A172 (cell line): Measurements from ENCODE around the genes TXNIP and NOTCH2NLA.

GRCh38 chr1:145990292-145990741, 6.1 kb downstream of the TXNIP start:
- RAMPAGE, long total RNA, result no peak

DNA sequence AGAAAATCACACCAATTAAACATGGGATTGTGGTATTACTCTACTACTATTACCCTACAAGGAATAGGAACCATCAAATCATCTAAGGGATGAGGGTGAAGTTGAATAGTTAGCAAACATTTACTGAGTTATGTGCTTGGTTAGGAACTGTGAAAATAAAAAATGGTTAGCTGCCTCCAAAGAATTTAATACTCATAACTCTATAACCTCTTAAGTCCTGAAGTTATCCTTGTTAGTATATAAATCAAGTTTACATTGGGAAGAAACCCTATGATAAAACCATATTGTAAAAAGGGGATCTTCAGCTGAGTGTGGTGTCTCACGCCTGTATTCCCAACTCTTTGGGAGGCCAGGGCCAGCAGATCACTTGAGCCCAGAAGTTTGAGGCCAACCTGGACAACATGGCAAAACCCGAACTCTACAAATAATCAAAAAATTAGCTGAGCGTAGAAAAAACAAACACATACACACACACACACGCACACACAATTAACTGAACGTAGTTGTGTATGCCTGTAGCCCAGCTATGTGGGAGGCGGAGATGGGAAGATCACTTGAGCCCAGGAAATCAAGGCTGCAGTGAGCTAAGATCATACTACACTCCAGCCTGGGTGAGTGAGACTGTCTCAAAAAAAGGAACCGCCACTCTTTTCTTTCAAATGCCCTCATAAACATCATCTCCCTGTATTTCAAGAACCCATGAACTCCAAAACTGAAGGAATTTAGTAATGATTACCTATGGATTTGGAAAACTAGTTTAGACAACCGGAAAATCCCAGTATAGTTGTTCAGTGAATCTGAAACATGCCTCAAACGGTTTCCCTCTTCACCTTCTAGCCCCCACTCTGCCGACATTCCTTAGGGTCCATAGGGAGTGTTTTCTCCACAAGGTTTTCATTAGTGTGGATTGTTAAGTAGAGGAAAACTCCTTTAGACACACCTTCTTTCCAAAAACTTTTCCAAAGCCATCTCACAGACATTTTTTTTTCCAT, 4.6 kb downstream of the TXNIP start:
- RAMPAGE, long total RNA, result no peak

GRCh38 chr1:145995948-145997001, at the start of gene TXNIP:
TXNIP (minus strand) TSS chr1:145996579.
- RAMPAGE, long total RNA, result no peak

DNA sequence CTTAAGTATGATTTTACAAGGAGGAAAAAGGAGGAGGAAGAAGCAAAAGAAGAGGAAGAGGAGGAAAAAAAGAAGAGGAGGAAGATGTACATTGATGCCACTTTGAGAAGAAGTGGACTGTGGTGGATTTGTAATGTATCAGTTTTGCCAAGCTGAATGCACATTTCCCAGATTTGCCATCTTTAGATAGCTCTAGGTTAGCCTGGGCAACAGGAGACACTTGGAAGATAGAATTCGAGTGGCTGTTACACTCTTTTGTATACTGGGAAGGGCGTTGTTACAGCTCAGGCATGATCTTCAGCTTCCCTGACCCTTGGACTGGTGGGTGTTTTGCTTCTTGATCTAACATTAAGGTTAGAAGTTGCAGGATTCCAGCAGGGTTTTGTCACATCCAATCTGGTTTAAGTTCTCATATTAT, 28.9 kb upstream of the HJV start:
- RAMPAGE, long total RNA, result no peak

DNA sequence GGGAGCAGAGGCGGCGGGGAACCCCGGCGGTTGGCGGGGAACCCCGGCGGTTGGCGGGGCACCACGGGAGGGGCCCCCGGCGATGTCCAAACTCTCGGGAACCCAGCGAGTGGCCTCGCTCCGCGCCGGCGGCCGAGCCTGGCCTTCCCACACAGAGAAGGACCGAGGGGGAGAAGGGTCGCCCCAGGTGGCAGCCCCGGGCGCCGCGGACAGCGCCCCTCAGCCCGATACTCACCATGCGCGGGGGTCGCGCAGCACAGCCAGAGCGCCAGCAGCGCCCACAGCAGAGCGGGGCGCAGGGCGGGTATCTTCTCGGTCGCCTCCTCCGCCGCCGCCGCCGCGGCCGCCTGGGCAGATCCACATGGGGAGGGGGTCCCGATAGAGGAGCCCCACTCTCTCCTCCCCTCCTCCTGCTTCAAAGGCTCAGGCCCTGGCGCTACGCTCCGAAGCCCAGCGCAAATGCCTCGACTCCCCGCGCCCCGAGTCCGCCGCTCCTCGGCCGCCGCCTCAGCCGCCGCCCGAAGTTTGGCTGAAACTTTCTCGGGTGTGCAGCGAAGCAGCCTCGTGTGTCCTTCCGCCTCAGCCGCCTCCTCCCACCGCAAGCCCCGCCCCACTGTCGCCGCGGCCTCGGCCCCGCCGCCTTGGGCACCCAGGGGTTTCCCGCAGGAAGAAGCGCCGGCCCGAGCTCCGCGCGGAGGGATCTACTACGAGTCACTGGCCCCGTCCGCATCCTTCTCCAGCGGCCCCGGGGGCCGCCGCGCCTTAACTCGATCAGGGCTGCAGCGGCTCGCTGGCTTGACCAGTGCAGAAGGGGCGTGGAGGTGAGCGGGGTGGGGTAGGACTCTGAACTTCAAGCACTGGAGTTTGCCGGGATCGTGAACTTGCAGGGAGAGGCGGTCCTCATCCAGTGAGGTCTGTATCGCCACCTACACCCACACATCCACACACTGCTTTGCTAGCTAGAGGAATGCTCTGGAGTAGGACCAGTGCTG, at the start of gene NOTCH2NLA:
TSS of gene NOTCH2NLA (minus strand) at position 548 of the 992 bp plus-strand sequence.
- RAMPAGE, long total RNA, result no peak

GRCh38 chr1:146934344-146935234, 3.5 kb upstream of the NBPF12 start:
- RAMPAGE, long total RNA, result no peak

DNA sequence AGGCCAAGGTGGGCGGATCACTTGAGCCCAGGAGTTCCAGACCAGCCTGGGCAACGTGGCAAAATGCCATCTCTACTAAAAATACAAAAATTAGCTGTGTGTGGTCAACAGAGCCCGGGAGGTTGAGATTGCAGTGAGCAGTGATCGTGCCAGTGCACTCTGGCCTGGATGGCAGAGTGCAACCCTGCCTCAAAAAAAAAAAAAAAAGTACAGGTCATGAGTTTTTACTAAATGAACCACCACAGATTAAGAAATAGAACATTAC, 2.2 kb downstream of the NBPF12 start:
- RAMPAGE, long total RNA, result no peak

DNA sequence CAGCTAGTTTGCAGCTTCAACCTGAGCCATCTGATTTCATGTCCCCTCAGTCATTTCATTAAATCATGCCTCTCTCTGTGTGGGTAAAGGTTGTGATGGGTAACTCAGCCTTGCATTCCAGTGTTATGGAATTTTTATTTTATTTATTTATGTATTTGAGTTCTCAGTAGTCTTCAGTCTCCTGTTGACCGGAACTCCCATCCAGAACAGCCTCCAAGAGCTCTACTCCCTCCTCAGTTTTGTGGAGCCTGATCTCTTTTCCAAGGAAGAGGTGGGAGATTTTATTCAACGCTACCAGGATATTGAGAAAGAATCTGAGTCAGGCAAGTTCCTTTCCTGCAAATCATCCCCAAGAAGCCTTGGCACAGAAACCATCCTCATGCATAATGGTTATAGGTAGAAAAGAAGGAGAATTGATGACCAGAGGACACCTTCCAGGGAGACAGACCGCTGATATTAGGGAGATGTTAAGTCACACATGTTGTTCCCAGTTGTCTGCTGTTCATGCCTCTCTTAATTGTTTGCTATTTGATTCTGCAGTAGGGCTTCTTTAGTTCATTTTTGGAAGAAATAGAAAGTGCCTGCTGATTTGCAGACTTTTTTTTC, 21.9 kb downstream of the CHD1L start:
- RAMPAGE, long total RNA, result no peak

GRCh38 chr1:147285227-147285539, 42.7 kb downstream of the CHD1L start:
- RAMPAGE, long total RNA, result no peak

DNA sequence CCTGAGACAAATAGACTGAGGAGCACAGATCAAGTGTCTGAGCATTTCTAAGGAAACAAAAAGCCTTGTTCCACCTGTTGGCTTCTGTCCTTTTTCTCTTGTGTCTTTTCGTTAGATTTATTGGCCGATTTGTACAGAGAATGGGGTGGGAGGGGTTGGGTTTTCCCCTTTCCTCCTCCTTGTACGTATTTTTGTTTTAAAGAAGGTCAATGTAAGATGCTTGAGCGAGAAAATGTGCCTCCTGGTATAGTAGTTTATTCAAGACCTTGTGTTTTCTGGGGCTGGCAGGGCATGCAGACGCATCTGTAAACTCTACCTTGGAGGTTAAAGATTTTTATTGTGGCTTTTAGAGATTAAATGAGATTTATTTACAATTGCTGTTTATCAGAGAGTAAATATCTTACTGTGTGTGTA, 1.3 kb downstream of the BCL9 start:
- RAMPAGE, long total RNA, result no peak

- RAMPAGE, long total RNA, result no peak
Measured at GRCh38 chr1:147612376-147613395, 57.6 kb downstream of the ACP6 start.

- RAMPAGE, long total RNA, result no peak
Measured at GRCh38 chr1:147670814-147671069, 418 bp upstream of the ACP6 start.

- RAMPAGE, long total RNA, result no peak
Measured at GRCh38 chr1:147773062-147774140, 13.0 kb upstream of the GJA5 start.

- RAMPAGE, long total RNA, result no peak
Measured at GRCh38 chr1:148307653-148307905, 155.5 kb upstream of the NBPF11 start.

DNA sequence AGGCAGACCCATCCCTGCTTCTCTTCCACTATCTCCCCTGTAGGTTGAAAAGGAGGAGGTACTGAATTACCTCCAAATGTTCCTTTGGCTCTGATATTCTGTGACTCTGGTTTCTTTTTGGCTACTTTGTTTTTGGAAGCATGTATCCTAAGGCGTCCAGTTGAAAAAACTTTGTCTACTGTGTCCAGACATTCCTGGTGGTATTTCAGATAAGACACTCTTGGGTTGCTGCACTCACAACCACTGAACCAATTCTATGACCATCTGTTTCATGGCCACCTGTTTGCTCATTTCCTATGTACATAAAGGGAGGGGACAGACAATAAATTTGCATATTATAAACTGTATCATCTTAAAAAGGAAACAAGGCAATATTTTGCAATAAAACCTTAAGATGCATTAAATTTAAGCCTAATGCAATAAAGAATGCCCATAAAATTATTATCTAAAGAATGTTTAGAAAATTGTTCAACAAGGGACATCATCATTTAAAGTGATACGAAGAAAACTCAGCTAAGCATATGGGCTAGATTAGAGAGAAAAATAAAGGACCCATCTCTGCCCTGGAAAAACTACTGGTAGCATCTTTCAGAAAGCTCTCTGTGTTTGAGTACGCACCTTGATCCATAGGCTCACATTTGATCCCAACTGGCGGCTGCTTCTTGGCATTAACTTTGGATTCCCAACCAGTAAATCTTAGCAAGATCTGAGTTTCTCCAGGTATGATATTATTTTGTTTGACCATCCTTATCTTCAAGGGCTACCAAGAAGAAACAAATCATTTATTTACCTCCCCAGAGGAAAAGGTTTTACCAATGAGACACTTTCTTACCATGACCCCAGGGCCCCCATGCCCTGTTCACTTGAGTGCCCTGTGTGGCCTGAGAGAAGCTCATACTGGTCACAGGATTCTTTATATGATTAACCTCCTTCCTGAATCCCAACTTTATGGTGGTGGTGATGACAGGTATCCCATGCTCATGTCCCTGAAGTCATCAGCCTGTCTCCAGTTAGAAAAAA, 12.9 kb downstream of the NBPF9 start:
- RAMPAGE, long total RNA, result no peak

DNA sequence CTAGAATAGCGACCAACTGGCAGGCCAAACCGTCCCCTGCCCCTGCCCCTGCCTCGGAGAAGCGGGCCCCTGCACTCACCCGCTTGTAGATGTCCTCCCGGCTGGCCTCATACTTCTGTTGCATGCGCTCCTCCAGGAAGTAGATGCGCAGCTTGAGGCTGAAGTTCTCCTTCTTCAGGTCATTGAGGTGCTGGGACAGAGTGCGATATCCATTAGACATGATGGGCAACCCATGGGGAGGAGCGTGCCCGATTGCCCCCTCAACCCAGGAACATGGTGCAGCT, 136.9 kb upstream of the NBPF9 start:
- RAMPAGE, long total RNA, result no peak

GRCh38 chr1:149608558-149608802, 24.8 kb downstream of the PPIAL4C start:
- RAMPAGE, long total RNA, result no peak

DNA sequence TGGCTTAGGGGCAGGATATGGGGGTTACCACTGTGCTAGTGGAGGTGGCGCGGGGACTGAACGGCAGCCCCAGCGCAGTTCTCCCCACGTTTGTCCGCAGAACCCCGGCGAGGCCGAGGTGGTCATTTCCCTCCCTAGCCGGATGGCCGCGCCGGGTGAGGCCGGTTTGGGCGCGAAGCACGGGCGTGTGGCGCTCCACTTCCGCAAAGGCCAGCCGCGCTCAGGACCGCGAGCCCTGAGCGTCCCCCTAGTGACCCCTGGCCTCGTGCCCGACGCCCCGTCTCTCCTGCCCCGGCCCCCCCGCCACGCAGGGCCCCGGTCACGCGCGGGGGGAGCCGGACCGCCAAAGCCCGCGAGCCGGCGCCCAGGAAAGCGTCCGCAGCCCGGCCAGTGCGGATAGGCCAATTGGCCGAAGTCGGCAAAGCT, 860 bp downstream of the H3C14 start:
- RAMPAGE, long total RNA, result no peak

DNA sequence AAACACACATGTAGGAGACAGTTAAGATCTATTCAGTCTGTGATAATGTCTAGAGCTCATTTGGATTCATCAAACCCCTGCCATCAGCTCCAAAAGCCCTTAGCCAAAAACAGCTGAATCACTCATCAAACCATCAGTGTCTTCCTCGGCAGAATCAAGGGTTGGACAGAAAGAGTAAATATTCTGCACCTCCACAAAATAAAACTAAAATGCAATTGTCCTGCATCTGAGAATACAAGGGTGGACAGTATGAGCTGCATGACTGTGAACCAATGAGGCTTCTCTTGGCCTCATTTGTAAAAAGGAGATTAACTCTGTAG, 2.0 kb downstream of the H2BC21 start:
- RAMPAGE, long total RNA, result no peak

- RAMPAGE, long total RNA, result no peak
Measured at GRCh38 chr1:149943752-149944133, 7.1 kb upstream of the MTMR11 start.